Colic lymph node (tissue), 1 donor: ENCODE measurements around the genes AMMECR1L and UGGT1.

- PRO-cap = no peak
These were observed 22.1 kb downstream of the MAP3K2 start for GRCh38 chr2:127365308-127366377.

DNA sequence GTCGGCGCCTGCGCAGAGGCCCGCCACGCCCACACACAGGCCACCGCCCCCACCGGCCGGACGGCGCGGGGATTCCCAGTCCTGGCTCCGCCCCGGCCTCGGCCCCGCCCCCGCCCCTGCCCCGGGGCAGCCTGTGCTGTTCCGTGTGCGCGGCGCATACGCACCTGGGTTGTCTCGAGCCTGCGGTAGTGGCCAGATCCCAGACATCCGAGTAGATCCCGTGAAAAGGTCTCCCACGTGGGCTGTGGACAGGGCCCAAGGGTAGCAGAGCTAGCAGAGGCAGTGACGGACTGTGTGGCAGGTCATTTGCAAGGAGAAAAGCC lies 270 bp upstream of the MAP3K2 start:
- PRO-cap = bidirectional peak, plus-strand start at position 163 of the sequence, minus-strand start outside the sequence

DNA sequence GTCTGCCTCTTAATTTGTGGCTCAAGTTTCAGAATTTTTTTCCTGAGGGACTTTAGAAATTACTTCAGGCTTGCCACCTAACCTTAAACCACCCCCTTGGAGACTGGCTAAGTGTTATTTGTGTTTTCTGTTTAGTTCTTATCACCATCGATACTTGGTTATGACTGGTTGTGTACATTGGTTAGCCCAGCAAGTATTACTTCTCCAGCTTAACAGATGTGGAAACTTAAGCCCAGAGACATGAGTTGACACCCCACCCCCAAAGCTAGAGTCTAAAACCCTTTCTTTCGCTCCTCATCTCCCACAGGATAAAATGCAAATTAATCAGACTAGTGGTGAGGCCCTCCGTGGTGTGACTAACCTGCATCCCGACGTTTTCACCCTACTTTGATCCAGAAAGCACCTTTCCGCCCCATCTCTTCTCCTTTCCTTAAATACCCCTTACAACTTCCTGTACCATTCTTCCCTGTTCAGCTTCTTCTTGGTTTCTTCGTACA lies 680 bp upstream of the MAP3K2 start:
- PRO-cap = no peak

- PRO-cap = no peak
These were observed 1.2 kb upstream of the MAP3K2 start for GRCh38 chr2:127388904-127389387.

DNA sequence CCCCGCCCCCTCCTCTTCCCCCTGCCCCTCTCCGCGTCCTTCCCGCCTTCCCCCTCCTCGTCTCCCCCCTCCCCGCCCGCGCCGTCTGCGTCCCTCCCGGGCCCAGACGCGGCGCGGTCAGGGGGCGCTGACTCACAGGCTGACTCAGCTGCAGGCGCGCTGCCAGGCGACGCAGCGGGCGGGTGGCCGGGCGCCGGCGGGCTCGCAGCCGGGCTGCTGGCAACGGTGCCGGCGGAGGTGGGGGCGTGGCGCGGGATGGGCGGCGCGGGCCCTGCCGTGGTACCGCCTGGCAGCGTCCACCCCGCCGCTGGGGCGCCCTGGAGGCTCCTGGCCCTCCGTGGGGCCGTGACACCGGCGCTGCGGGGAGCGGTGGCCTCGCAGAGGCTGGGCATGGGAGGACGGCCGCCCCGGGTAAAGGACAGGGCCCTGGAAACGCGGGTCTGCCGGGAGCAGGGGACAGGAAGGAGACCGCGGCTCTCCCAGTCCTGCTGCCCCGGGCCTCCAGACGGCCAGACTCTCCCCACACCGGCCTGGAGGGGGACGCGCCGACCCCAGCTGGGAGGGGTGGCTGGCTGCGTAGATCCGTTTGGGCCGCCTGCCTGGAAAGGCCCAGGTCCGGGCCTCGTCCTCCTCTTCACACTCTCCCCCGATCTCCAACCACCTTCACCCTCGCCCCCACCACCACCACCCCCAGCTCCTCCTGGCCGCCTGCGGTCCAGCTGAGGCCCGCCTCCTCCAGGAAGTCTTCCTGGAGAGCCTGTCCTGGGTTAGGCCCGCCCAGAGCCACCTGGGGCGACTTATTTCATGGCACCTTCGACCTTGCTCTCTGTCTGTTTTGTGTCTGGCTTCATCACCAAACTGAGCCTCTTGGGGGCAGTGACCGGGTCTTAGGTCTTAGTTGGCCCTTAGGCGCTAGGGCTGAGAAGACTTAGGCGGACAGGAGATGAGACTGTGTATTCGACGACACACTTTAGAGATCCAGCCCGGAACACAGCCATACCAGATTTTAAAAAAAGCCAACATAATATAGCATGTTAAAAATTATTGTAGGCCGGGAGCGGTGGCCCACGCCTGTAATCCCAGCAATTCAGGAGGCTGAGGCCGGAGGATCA lies 9.9 kb upstream of the PROC start:
- PRO-cap = bidirectional peak, plus-strand start at position 174 of the sequence, minus-strand start at position 64 of the sequence

- PRO-cap = unidirectional peak, plus-strand start at chr2:127525716
These were observed 887 bp downstream of the IWS1 start for GRCh38 chr2:127525315-127525889.

DNA sequence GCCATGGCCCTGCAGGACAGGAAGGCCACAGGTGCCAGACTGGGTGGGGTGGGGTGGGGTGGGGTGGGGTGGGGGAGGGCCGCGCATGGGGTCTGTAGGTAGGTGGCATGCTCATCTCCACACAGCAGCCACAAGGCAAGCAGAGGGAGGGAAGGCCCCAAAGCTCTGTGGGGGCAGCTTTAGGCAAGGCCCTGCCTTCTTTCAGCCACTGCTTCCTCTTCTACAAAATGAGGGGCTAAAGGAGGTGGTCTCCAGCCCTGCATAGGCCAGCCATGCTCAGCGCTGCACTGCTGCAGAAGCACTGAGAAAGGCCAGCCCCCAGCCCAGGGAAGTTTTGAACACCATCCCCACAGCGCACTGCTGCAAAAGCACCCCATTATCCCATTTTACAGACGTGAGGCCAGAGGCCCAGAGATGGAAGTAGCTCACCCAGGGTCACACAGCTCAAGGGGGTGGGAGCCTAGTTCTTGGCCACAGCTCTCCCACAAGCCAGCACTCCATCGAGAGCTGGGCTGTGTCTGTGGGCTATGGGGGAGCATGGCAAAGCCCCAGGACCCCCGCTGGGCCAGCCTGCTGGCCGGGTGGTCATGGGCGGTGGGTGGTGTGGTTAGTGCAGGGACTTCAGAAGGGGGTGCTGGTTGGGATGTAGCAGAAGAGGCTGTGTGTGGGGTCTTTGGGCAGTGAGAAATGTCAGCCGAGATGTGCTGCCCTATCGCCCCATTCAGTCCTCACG lies 17.3 kb upstream of the GPR17 start:
- PRO-cap = no peak

DNA sequence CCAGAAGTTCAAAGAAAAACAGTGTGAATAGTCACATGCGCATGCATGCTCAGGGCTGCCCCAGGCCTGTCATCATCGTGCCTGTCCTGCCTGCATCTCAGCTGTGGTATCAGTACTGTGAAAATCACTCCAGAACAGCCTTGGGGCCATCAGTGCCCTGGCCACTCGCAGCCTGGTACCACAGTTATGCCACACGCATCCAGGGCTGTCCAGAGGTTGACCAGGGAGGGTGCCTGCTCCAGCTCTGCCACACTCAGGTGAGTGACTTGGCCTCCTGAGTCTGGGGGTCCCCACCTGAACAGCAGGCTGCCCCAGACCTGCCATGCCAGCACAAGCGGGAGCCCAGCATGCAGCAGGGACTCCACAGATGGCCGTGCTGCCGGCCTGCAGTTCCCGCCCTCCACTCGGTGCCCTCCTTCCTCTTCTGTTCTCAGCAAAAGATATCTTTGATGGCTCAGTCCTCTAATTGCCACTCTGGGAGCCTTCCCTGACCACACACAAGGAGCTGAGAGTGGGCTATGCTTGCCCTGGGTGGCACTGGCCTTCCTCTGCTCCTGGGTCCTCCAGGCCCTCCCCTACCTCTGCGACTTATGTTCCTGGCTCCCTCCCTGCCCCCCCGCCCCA lies 12.2 kb downstream of the LIMS2 start:
- PRO-cap = no peak

DNA sequence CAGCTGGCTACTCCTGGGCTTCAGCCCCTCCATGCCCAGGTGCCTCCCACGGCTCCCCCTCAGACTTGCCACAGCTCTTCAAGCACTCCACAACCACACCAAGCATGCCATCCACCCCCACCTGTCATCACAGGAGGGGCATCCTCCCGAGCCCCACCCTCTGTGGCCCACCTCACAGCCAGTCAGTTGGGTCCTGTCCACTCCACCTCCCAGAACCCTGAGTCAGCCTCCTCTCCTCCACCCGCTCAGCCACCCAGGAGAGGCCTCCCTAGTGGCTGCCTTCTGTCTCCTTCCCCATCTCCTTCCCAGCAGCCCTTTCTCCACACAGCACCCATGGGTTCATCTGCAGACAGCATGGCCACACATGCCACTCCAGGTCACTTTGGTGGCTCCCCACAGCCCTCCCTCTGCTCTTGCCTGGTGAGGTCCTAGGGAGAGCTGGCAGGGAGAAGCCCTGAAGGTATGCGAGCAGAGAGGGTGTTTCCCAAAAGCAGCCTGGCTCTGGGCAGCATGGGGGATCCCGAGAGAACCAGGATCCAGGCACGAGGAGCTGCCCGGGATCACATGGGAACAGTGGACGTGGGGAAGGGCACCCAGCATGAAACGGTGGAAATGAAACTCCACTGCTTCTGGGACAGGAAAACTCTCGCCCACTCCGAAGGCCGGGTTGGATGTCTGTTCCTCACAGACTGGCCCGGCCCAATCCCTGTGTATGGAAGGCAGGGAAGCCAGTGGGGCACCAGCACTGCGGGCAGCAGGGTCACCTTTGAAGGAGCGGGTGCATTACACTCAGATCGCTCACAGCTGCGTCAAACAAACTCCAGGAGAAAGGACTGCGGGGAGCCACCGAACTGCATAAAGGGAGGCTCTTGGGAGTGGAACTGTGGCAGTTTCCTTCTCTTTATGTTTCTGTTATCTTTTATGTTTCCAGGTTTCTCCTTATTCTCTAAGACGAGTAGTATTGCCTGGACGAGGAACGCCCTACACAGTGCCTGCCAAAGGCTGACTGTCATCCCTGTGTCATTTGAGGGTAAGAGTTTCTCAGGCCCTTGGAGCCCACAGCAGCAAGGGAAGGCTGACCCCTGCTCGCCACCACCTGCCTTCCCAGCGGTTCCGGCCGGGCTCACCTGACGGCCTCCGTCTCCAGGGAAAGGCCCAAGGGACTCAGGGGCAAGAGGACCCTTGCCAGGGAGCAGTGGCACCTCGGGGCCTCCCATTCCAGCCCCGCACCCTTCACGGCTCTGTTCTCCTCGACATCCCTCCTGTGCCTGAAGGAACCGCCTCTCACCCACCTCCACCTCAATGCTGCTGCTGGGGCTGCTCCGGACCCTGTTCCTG lies 2.5 kb downstream of the LIMS2 start:
- PRO-cap = no peak

DNA sequence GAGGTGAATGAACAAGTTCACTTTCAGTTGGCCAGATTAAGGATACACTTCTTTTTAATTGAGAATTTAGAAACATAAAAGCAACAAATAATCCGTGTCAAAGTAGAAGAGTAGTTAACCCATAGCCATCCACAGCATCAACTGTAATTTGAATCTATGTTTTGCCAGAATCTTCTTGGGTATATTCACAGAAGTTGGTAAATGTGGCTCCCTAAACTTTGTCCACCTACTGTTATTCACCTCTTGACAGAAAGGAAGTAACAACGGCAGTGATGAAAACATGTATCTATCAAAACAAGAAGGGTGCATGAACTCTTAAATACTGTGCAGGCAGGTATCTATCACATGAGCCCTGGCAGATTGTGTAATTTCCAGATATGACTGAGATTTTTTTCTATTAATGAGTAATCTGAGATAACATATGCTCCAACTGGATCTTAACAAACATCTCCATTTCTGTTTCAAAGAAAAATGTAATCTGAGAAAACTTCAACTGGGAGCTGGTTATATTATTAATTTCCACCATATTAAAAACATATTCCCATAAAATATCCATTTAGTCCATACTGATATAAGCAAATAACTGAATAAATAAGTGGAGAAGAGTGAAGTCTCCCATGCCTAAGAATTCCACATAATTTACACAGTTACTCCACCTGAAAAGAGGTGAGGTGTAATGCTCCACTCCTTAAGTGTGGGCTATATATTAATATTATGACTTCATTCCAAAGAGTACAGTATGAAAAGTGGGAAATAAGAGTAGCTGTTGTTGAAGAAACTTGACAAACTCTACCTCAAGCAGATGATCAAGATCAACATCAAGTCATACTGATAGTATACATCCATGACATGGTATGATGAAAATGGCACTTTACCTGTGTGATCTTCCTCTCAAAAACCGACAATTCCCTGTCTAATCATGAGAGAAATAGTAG lies 36.7 kb downstream of the SFT2D3 start:
- PRO-cap = no peak

DNA sequence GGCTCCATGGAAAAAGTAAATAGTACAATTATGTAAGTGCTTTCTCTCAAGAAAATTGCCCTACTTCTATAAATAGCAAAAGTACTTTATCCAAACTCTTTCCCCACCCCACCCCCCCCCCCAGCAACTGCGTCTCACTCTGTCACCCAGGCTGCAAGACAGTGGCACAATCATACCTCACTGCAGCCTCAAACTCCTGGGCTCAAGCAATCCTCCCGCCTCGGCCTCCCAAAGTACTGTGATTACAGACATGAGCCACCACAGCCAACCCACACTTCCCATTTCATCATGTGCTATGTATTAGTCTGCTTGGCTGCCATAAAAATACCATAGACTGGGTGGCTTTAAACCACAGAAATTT lies 19.9 kb downstream of the WDR33 start:
- PRO-cap = no peak

GRCh38 chr2:127796530-127797277 lies 14.3 kb downstream of the WDR33 start:
- PRO-cap = no peak

GRCh38 chr2:127843493-127844826 lies 14.0 kb downstream of the POLR2D start:
- PRO-cap = no peak

DNA sequence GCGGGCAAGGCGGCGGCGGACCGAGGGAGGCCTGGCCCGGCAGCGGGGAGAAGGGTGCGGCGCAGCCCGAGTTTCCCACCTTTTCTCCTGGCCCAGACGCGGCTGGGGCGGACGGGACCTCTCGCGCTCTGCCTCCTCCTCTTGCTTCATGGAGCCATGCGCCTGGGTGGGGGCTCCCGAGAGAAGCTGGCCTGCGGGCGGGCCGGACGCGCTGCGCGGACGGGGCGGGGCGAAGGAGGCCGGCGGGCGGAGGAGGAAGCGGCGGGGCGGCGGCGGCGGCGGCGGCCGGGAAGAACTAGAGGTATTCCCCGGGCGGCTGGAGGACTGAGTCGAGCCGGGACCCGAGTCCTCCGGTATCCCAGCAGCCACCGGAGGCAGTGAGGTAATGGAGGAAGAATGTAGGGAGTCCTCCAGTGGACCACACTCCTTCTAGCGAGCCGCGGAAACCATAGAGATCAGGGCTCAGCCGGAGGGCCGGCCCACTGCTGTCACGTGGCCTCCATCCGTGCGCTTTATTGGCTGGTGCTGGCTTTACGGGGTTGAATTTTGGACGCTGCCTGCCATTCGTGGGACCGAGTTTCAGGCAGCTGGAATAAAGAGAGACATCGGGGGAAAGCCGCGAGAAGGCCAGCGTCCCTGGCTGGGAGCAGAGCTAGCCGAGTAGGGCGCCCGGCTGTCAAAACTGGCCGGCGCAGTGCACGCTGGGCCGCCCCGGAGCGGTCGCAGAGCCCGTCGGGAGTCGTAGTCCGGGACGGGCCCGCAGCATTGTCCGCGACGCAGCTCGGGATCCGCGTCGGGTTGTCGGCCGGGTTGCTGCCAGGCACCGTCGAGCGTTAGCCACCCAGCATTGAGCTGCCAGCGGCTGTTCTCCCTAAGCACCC lies at the start of gene AMMECR1L:
Gene AMMECR1L, minus strand, starts transcription at position 226 of the 881 bp plus-strand sequence.
- PRO-cap = bidirectional peak, plus-strand start at position 232 of the sequence, minus-strand start at position 226 of the sequence; bidirectional peak, plus-strand start at position 765 of the sequence, minus-strand start at position 684 of the sequence

- PRO-cap = bidirectional peak, plus-strand start at chr2:128028354, minus-strand start at chr2:128028093
These were observed 428 bp upstream of the SAP130 start for GRCh38 chr2:128028184-128028790.

DNA sequence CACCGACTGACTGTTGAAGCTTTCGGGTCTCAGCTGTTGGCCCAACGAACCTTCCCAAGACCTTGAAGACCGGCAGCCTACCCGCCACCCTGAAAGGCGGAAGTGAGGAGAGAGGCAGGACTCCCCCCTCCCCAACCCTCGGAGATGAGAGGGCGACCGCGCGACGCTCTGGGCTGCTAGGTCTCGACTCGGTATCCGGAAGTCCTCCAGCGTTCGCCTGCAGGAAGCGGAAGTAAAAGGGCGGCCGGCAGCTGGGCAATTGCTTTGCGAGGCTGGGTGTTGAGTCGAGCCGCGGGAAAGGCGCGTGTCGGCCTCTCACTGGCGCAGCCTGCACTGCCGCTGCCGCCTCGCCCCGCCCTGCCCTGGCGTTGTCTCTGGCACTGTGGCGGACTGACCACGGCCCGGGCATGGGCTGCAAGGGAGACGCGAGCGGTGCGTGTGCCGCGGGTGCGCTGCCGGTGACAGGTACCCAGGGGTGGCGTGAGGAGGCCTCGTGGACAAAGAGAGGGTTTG lies at the start of gene UGGT1:
Gene UGGT1, plus strand, starts transcription at position 250 of the 513 bp plus-strand sequence.
- PRO-cap = bidirectional peak, plus-strand start at position 235 of the sequence, minus-strand start at position 104 of the sequence

DNA sequence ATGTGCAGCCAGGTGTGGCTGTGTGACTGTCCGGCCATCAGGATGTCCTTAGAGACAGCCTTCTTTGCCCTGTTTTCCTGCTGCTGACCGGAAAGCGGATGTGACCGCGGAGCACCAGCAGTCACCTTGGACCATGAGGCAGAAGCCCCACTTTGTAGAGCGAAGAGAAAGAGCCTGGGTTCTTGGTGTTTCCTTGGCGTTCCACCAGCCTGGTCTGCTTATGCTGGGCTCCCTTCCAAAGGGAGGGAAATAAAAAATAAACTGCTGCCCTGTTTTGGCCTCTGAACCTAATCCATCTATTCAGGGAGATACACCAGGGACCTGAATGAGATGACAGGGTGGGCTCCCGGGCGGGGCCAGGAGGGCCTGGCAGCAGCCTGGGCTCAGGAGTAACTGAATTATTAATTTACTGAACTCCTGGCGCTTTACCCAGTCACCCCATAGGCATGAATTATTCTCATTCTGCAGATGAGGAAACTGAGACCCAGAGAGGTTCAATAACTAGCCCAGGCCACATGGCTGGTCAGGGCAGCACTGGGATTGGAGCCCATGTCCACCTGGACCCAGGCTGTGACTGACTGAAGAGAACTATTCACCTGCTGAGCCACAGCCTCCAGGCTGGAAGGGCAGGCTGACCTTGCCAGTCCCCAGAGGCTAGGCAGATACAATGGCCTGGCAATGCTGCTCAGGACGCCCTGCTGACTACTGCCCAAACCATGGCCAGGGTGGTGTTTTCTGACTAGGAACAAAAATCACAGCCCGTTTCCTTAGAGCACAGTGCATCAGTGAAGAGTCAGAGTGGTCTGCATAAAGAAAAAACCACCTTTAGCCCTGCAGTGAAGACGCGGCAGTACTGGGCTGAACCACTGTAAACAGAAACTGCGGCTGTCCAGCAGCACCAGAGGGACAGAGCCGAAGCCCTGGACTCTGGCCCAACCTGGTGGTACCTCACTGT lies 37.0 kb downstream of the HS6ST1 start:
- PRO-cap = no peak

DNA sequence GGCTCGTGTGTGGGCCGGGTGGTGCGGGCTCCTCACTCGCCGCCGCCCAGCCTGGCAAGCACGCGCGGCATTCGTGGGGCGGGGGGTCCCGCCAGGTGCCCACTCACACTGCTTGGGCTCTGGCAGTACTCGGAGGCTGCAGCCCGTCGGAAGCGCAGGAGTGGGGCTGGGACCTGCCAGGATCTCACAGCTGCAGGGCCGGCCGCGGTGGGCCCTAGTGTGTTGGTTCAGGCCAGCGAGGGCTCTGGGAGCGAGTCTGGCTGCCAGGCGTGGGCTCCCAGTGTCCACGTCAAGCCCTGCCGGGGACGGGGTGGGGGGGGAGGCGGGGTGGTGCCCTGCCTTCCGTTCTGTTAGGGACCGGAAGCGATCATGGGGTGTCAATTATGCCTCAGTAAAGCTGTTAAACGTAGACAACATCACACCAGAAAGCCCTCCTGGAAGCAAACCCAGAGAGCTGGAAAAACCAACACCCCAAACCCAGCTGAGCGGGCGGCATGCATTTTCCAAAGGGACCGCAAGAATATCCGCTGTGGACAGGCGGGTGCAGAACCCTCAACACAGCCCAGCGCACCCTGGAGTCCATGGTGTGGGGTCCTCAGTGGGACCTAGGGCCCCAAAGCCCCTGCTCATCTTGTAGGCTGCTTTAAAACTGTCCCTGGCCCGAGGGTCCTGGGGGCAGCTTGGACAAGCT lies 1.2 kb upstream of the HS6ST1 start:
- PRO-cap = no peak

- PRO-cap = no peak
These were observed 44.2 kb upstream of the HS6ST1 start for GRCh38 chr2:128362826-128363305.

GRCh38 chr2:128536996-128537679 lies 218.5 kb upstream of the HS6ST1 start:
- PRO-cap = no peak